Mesenchymal stem cell of the bone marrow (primary cell): ENCODE measurements around the genes OR1G1, OR1A1, OR3A1 and OR1E2.

GRCh38 chr17:2701179-2702168 is 10.1 kb downstream of the CLUH start:
- CAGE, long polyA plus RNA, result no peak

- CAGE, long polyA plus RNA, result no peak
These were observed 12.5 kb downstream of the CCDC92B start for GRCh38 chr17:2737005-2737316.

- CAGE, long polyA plus RNA, result no peak
These were observed 10.0 kb upstream of the RAP1GAP2 start for GRCh38 chr17:2786105-2786672.

DNA sequence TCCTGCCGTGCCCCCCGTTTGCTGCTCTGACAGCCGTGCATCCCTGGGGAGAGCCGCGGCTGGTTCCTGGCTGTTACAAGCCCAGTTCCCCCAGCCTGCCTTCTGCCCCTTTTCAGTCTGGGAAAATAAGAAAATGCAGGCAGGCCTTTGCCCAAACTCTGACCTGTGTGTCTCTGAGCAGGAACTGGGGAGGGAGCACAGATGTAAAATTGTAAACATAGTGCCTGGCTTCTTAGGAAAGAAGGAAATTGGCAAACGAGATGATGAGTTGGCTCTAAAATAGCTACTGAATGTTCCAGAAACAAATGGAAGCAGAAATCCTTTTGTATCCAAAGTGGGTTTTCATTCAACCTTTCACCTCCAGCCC is 67.2 kb downstream of the OR1D5 start:
- CAGE, long polyA plus RNA, result no peak

DNA sequence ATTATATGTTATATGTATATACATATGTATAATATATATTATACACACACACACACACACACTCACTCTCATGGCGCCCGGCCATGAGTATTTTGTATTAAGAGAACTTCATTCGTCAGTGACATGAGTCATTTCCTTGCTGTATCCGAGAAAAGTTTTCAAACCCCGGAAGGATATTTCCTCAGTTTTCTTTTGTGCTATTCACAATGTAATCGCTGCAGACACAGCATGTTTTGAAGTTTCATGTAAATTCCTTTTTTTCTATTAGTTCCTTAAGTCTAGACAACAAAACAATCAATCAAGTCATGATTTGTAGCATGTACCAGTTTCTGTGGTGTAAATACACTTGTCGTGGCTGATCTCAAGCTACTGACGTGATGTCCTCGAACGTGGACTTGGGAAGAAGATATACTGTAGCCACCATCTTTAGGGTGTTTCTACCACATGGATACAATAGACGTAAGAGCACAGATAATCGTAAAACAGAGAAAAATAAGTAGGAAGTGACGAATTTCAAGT is 33.2 kb downstream of the OR1D5 start:
- CAGE, long polyA plus RNA, result no peak

GRCh38 chr17:3127321-3127744 is at the start of gene OR1G1:
Gene OR1G1, minus strand, starts transcription at chr17:3127551.
- CAGE, long polyA plus RNA, result no peak

DNA sequence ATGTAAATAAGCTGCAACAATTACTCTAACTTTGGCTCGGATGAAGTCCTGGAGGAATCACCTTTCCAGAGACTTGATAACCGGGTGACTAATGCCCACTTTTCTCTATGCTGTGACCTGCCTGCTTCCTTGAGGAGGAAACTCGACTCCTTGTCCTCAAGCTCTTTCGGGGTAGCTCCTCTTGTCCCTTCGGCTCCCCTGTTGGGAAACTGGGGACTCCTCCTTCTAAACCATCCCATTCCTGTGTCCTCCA is at the start of gene OR1A1:
Gene OR1A1 (plus strand): TSS at position 179 of the 253 bp plus-strand sequence.
- CAGE, long polyA plus RNA, result no peak

GRCh38 chr17:3298134-3298659 is at the start of gene OR3A1:
Gene OR3A1, minus strand, starts transcription at chr17:3298360.
- CAGE, long polyA plus RNA, result no peak

DNA sequence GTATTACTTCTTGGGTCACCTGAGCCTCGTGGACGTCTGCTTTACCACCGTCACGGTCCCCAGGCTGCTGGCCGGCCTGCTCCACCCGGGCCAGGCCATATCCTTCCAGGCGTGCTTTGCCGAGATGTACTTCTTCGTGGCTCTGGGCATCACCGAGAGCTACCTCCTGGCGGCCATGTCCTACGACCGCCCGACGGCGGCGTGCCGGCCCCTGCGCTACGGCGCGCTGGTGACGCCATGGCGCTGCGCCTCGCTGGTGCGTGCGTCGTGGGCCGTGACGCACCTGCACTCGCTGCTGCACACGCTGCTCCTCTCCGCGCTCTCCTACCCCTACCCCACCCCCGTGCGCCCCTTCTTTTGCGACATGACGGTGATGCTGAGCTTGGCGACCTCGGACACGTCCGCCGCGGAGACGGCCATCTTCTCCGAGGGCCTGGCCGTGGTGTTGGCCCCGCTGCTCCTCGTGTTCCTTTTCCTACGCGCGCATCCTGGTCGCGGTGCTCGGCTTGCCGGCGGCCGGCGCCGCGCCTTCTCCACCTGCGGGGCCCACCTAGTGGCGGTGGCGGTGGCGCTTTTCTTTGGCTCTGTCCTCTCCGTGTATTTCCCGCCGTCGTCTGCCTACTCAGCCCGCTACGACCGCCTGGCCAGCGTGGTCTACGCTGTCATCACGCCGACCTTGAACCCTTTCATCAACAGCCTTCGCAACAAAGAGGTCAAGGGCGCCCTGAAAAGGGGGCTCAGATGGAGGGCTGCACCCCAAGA is 557 bp downstream of the OR1R1P start:
- CAGE, long polyA plus RNA, result no peak

- CAGE, long polyA plus RNA, result no peak
These were observed at the start of gene OR1E2 for GRCh38 chr17:3433656-3434251. Gene OR1E2, minus strand, starts transcription at chr17:3433841.

DNA sequence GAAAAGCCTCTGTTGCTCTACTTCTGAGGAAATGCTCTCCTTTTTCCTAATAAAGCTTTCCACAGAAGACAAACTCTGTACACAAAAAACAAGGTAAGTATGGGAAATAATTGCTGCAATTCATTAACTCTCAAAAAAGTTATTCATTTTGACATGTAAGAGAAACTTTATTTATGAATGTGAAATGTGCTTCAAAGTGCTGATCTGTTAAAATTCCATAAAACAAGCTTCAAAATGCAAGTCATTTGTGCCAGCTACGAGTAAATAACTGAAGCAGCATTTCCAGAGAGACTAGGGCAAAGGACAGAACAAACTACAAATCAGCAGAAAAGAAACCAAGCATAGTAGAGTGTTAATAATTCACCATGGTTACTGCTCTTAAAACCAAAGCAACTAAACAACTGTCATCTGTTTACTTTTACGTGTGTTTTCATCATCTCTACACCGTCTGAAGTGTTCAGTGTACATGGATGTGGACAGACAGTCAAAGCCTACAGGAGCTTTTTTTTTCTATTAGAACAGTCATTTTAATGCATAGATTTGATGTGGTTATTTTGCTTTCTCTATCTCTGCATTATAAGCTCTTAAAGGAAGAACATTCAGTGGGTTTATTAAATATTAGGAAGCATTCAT is 1.6 kb upstream of the ASPA start:
- CAGE, long polyA plus RNA, result no peak

- CAGE, long polyA plus RNA, result no peak
These were observed 37.1 kb downstream of the ASPA start for GRCh38 chr17:3512804-3513351.

DNA sequence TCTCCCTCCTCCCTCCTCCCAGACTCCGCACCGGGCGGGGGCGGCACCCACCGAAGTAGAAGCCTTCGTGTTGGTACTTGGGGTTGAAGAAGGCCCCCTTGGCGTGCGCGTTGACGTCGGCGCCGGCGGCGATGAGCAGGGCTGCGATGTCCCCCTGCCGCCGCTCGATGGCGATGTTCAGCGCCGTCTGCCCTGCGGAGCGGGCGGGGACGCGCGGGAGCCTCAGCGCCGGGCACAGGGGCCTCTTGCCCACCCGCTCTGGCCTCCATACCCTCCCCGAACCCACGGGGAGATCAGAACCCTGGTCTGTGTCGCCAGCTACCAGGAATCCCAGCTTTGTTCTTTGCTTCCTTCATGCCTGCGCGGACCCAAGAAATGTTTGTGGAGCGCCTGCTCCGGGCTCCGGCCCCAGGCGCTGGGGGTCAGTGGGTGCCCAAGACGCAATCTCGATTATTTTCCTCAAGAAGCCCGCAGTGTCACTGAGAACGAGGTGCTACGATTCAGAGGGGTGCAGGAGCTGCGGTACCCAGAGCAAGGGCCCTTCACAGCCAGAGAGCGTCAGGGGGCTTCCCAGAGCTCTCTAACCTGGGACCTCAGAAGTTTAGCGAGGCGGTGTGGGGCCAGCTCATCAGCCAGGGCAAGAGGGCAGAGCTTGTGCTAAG is 22.0 kb downstream of the TRPV3 start:
- CAGE, long polyA plus RNA, result no peak

DNA sequence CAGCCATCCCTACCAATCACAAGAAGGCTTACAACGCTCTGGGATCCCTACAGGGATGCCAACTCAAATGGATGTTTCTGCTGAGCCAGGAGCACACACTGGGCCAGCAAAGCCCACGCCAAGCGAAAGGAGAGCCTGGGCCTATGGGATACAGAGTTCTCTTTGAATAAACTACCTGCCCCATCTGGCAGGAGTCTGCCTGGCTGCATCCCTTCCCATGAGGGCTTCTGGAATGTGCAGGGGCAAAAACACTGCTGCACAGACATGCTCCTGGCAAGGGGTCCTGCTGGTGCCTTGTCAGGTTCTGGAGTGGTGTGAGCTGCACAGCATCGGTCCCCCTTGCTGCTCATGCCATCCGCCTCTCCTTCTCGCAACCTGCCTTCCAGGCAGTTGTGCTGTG is 265 bp upstream of the TRPV1 start:
- CAGE, long polyA plus RNA, result no peak

DNA sequence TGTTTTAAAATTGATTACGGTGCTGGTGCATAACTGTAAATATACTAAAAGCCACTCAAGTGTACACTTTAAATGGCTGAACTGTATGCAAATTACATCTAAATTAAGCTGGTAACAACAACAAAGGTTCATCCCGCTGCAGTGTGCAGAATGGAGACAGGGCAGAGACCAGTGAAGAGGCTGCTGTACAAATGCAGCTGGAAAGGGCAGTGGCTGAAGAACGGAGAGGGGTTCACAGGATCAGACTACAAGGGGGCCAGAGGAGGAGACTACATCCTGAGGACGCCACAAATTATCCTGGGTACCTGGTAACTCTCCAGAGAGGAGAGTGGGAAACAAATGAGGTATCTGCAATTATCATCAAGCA is 9.1 kb upstream of the ITGAE start:
- CAGE, long polyA plus RNA, result no peak

- CAGE, long polyA plus RNA, result no peak
These were observed 10.8 kb upstream of the CAMKK1 start for GRCh38 chr17:3903280-3904446.

GRCh38 chr17:3944937-3945717 is 19.1 kb downstream of the ATP2A3 start:
- CAGE, long polyA plus RNA, result no peak

- CAGE, long polyA plus RNA, result no peak
These were observed 2.6 kb downstream of the ATP2A3 start for GRCh38 chr17:3961292-3962438.

DNA sequence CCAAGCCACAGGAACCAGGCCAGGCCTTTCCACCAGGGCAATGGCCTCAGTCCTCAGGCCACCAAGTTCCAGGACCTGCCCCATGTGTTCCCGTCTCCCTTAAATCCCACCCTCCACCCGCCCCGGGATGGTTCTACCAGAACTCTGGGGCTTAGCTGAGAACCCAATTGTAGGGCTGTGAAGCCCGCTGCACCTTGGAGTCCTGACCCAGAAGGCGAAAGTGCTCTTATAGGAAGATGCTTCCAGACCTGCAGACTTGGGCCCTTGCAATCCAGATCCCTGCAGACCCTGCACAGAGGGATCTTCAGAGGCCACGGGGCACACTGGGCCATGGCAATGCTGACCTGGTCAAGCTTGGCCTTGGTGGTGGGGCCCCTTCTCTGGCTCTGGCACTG is 41.1 kb upstream of the ATP2A3 start:
- CAGE, long polyA plus RNA, result no peak

DNA sequence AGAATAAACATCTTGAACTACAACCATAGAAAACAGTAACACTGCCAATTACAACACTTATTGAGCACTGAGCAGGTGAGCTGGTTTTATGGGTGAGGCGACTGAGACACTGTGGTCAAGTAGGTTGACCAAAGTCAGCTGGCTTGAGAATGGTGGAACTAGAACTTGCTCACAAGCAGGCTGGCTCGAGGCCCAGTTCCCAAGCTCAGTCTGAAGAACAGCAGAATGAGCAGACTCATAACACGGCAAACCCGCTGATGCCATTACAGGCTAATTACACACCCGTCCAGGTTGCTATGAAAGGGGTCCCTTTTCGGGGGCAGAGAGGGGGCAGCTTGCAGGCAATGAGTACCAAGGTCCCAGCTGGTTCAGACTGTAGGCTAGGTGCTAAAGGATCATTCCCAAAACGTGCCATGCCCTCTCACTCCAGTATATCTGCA is 6.4 kb downstream of the ZZEF1 start:
- CAGE, long polyA plus RNA, result no peak